Prostate gland (tissue), 2 donors: ENCODE measurements around a stretch of chr13.

DNA sequence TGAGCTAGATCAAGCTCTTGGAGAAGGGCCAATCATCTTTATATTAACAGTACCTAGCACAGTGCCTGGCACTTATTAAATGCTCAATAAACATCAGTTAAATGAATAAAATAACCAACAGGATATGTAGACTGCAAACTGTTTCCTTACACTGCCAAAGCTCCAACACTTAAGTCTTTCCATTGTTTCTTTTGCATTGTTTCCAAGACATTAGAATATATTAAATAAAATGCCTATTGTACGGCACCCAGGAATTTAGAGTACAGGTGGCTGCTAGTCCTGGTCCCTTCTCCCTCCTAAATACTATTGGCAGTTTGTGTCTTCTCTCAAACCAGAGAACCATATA, 2.5 kb downstream of the ARGLU1 start:
- PRO-cap, result no peak
- RAMPAGE, long total RNA, 2 experiments, result no peak in any of the 2 experiments

DNA sequence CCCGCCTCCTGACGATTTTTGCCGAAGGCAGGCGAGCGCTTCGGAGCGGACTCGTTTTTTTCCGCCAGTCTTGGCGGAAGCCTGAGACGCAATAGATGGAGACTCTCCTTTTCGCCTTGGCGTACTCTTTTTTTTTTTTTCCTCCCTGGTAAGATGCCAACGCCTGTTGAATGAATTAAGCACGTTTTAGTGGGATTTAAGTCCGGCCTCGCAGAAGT, 167 bp upstream of the ARGLU1 start:
- PRO-cap, result bidirectional peak, plus-strand start at position 84 of the sequence, minus-strand start outside the sequence
- RAMPAGE, long total RNA, 2 experiments, result start-site peak on the plus strand in 1 of 2 experiments, centred at position 69 of the sequence, 6 reads per replicate

DNA sequence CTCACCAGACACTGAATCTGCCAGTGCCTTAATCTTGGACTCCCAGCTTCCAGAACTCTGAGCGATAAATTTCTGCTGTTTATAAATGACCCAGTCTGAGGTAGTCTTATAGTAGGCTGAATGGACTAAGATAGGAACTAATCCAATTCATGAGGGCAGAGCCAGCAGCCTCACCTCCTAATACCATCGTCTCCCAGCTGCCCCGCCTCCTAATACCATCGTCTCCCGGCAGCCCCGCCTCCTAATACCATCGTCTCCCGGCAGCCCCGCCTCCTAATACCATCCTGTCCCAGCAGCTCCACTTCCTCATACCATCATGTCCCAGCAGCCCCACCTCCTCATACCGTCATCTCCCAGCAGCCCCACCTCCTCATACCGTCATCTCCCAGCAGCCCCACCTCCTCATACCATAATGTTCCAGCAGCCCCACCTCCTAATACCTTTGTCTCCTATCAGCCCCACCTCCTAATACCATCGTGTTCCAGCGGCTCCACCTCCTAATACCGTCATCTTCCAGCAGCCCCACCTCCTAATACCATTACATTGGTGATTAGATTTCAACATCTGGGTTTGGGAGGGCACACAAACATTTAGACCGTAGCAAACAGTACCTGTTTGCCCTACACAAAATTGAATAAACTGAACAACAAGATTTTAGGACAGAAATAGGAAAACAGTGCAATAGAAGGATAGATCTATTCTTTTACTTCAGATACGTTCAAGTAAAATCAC, 2.5 kb upstream of the ARGLU1 start:
- PRO-cap, result bidirectional peak, plus-strand start at position 439 of the sequence, minus-strand start at position 185 of the sequence; unidirectional peak, plus-strand start at position 560 of the sequence
- RAMPAGE, long total RNA, 2 experiments, result no peak in any of the 2 experiments

DNA sequence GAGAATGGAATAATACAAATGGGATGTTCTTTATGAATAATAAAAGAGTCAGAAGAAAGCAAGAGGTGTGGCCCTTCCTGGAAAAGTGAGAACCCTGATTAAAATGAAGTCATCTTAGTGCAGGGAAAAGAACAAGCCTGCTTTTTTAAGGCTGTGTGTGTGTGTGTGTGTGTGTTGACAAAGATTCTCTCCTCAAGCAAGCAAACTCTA, 18.8 kb upstream of the ARGLU1 start:
- PRO-cap, result no peak
- RAMPAGE, long total RNA, 2 experiments, result no peak in any of the 2 experiments

DNA sequence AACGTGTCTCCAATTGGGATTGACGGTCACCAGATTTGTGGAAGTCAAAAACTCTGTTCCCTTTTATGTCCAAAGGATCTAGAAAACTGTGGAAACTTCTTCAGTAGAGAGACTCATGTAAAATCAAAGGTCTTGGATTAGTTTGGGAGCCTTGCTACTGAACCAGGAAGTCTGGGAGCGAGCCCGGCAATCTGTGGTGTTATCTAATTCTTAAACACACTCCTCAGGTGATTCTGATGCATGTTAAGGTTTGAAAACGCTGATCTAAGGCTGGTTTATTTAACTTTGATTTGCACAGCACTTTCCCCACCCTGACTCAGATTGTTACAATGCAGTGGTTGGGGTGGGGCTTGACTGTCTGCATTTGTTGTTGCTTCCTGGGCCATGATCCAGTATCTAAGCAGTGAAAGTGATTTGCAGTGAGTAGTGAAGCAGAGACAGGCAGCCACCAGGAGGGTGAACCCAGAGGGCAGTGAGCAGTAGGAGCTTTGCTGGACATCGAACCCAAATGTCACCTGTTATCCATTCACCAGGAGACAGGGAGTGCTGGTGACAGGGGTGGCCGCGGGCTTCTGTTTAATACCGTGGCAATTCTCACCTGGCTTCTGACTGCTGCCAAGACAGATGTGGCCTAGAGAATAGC, 81.5 kb upstream of the ARGLU1 start:
- PRO-cap, result no peak
- RAMPAGE, long total RNA, 2 experiments, result no peak in any of the 2 experiments

- PRO-cap, result no peak
- RAMPAGE, long total RNA, 2 experiments, result no peak in any of the 2 experiments
Measured at GRCh38 chr13:107653766-107654055, 213.6 kb downstream of the NALF1 start.

DNA sequence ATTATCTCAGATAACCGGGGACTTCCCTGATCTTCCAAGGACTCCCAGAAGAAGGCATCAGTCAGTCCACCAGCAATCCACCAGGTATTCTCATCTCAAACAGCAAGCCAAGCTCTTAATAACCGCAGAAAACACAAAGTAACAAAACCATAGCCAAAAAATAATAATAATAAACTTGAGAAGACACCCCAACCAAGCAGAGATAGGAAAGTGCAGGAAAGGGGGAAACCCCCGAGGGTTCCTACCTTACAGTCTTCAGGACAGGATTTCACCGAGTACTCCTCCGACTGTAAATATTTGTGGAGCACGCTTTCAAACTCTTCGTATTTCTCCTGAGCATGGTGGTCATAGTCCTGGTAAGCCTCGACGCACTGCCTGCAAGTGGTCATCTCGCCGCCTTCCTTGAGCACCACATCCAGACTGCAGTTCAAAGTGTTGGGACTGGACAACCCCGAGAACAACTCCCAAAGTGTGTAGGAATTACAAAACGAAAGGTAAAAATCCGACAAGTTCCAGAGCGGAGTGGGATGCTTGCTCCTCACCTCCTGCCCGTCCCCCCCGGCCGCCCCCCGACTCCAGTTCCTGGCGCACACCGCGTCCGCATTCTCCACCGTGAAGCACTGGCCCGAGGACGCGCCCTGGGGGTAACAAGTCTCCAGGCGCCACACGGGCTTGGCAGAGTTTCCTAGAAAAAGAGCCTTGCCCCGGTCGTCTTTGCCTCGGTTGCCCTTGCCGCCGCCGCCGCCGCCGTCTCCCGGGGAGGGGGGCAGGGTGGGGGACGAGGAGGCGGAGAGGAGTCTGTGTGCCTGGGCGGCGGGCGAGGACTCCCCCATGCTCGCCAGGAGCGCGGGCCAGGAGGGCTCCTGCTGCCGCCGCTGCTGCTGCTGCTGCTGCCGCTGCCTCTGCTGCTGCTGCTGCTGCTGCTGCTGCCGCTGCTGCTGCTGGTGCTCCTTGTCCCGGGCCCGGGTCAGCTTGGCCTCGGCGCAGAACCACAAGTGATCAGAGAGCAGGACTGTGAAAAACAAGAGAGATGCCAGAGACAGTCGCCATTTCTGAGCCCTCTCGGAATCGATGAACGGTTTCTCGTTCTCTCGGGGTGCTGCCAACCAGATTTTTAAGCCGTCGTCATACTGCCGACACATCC, 1.5 kb downstream of the NALF1 start:
- PRO-cap, result no peak
- RAMPAGE, long total RNA, 2 experiments, result no peak in any of the 2 experiments

- PRO-cap, result no peak
- RAMPAGE, long total RNA, 2 experiments, result no peak in any of the 2 experiments
Measured at GRCh38 chr13:107926649-107927032, 59.3 kb upstream of the NALF1 start.

GRCh38 chr13:108408654-108409081, 139.2 kb downstream of the TNFSF13B start:
- PRO-cap, result no peak
- RAMPAGE, long total RNA, 2 experiments, result no peak in any of the 2 experiments

DNA sequence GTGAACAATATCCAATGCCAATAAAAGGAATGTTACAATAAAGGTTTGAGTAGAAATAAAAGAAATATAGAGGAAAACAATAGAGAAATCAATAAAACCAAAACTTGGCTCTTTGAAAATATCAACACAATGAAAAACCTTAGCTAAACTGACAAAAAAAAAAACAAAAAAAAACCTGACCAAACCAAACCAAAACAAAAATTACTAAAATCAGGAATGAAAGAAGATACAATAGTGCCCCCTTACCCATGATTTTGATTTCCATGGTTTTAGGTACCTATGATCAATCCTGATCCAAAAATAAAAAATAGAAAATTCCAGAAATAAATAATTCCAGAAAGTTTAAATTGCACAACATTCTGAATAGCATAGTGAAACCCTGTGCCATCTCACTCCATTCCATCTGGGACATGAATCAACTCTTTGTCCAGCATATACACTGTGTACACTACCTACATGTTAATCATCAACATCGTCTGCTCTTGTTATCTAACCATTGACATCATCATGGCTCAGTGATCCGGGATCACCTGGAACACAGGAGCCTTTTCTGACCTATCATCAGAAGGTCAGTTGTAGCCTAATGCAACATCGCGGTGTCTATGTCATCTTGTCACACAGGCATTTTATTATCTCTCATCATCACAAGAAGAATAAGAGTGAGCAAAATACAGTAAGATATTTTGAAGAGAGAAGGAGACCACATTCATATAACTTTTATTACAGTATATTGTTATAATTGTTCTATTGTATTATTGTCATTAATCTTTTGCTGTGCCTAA, 75.6 kb downstream of the MYO16 start:
- PRO-cap, result no peak
- RAMPAGE, long total RNA, 2 experiments, result no peak in any of the 2 experiments

DNA sequence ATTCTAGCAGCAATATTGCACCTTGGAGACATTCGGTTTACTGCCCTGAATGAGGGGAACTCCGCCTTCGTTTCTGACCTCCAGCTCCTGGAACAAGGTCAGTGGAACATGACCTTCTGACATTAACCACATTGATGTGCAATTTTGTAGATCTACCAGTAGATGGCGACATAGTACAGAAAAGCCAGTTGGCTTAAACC, 332.0 kb downstream of the MYO16 start:
- PRO-cap, result no peak
- RAMPAGE, long total RNA, 2 experiments, result no peak in any of the 2 experiments

DNA sequence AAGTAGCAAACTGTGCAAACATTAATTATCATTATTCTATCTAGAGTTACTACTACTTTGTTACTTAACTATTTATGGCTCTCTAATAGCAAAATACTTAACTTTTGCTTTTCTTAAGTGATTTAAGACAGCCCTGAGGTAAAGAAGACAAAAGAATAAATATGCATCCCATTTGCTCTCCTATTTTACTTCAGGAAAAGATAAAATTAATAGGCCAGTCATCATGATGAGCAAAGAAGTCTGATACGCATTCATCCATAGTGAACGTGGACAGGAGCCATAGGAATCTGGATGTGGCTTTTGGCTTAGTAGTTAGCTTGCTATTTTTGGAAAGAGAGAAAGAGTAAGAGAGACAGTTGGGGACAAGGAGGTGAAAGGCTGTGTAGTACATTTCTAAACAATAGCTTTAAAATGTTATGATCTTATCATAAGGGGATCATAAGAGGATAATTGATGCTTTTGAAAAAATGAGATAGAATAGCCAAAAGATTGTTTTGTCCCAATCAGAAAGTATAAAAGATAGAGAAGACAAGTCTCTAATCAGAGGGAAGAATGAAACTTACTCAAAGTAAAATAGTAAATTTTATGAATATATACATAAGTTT, 545.2 kb downstream of the IRS2 start:
- PRO-cap, result no peak
- RAMPAGE, long total RNA, 2 experiments, result no peak in any of the 2 experiments

- PRO-cap, result no peak
- RAMPAGE, long total RNA, 2 experiments, result no peak in any of the 2 experiments
Measured at GRCh38 chr13:109394469-109395100, 391.8 kb downstream of the IRS2 start.

- PRO-cap, result no peak
- RAMPAGE, long total RNA, 2 experiments, result no peak in any of the 2 experiments
Measured at GRCh38 chr13:109402914-109403383, 383.4 kb downstream of the IRS2 start.

DNA sequence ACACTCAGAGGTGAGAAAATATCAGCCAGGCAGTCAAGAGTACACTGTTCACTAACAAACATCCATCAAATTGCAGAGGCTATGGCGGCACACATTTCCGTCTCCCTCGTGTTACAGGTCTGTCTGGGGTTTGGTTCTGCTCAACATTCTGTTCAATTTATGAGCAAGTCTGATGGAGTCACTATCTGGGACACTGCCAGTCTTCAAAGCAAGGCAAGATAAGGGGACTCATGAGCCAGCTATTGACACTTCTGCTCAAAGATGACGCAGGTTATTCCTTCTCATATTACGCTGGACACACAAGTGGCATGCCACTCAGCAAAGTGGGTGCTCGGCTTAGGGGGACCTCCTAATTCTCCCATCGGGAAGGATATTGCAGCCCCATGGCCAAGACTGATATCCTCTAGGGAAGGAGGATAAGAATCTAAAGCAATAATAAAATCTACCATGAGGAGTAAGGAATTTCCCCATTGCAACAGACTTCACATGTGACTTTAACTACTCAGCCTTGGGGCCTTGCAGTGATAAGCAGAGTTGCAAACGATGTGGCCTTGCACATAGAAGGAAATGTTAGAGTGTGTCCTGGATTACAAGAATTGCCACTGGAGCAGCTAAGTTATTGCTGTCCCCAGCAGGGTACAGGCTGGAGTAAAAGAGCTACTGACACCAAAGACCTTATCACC, 306.3 kb downstream of the IRS2 start:
- PRO-cap, result no peak
- RAMPAGE, long total RNA, 2 experiments, result no peak in any of the 2 experiments

- PRO-cap, result no peak
- RAMPAGE, long total RNA, 2 experiments, result no peak in any of the 2 experiments
Measured at GRCh38 chr13:109687355-109688608, 98.6 kb downstream of the IRS2 start.

DNA sequence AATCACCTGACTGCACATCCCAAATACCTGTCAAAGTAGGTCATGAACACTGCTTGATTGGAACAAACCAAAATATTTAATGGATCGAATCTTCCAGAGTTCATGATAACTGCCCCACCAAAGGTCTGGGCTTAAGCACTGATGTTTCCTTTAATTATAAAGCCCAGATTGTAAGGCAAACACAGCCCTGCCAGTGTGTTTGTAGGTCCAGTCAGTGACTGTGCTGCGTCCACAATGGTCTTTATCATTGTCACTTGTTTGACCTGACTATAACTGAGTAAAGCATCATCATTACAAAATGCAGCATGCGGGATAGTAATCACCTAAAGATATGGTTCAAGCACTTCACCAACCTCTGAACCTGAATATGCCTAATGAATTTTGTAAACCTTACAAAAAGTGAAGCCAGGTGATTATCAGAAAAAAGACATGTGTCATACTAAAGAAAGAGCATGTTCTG, 63.3 kb downstream of the IRS2 start:
- PRO-cap, result no peak
- RAMPAGE, long total RNA, 2 experiments, result no peak in any of the 2 experiments

DNA sequence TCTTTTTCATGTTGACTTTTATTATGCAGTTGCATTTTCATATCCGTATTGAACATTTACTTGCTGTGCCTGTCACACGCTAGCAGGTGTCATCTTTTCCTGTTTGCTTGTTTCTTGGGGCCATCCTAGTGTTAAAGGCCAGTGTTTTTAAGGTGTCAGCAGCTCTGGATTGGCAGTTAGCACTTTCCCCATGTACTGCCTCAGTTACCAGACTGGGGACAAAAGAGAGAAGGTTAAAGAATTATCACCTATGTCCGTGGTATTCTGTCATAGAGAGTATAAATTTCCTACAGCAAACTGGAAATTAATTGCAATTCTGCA, 2.5 kb upstream of the IRS2 start:
- PRO-cap, result no peak
- RAMPAGE, long total RNA, 2 experiments, result no peak in any of the 2 experiments

DNA sequence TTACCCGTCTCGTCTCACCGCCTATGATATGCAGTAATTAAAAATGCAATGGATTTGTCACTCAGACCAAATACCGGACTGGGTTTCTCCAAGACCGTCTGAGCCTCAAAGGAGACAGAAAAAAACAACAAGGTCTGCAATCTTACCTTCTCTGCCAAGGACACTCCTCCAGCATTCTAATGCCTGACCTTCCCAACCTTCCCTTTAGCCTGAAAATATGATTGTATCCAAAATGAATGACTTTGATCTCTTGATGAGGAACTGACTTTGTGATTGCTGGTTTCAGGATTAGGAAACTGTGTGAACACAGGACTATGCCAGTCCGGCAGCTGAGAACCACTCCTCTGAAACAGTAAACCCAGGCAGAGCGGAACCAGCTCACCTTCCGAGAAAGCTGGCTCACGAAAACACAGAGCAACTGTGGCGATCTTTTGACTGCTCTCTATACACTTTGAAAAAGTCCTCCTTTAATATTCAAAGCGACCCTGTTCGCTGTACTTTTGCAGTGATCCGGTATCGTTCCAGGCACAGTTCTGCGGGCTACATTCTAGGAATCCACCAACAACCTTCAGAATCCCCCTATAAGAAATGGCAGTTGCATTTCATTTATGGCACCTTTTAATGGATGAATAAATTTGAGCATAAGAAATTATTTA, 258.8 kb upstream of the IRS2 start:
- PRO-cap, result no peak
- RAMPAGE, long total RNA, 2 experiments, result no peak in any of the 2 experiments

DNA sequence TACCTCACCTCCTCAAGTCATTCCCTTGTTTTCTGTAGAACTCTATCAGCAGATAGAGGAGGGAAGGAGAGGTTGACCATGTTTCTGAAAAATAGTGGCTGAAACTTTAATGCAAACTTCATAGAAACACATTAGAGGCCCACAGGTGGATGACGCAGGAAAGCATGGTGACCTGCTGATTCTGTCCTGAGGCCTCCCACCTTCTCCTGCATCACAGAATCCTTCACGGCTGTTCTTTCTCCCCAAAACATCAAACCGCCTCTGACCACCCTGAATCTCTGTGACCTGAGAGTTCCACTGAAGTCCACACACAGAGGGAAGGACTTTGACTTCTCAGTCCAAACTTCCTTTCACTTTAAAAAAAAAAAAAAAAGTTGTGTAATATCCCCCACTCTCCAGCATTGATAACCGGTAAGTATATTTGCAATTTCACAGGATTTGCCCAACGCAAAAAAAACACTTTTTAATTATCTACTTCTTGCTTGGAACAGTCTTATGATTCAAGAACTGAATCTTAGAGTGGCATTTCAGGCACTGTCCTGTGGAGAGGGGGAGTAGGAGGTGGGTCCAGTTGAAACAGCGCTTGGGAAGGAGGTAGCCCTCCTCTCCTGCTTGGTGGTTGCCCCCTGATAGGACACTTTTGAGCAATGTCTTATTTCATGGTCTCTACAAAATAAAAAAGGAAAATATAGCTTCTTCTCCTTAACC, 259.5 kb upstream of the IRS2 start:
- PRO-cap, result no peak
- RAMPAGE, long total RNA, 2 experiments, result no peak in any of the 2 experiments